Urinary bladder (tissue), 3 donors: ENCODE data around the genes TGFBR3, C1orf146 and GFI1.

DNA sequence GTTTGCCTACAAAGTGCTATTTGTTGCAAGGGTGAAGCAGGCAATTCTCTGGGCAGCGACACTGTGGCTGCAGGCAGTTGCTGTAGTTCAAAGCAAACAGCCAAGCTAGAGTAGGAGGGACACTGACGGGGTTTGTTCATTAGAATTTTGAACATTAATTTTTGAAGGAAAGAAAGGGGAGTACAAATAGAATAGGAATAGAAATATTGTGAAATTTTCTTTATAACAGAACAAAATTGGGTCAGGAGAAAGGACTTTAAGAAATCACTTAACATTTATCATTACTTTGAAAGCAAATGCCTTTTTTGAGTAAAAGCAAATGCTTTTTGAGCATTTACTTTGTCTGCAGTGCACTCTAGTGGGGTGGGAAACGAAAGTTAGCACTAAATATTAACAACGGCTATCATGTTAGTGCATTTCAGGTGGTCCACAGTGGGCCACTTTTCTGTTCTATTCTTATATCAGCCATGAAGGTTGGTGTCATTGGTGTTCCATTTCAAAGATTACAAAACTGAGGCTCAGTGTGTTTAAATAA, 13.2 kb downstream of the LRRC8D start:
- PRO-cap, result no peak
- RAMPAGE, long total RNA, result no peak

DNA sequence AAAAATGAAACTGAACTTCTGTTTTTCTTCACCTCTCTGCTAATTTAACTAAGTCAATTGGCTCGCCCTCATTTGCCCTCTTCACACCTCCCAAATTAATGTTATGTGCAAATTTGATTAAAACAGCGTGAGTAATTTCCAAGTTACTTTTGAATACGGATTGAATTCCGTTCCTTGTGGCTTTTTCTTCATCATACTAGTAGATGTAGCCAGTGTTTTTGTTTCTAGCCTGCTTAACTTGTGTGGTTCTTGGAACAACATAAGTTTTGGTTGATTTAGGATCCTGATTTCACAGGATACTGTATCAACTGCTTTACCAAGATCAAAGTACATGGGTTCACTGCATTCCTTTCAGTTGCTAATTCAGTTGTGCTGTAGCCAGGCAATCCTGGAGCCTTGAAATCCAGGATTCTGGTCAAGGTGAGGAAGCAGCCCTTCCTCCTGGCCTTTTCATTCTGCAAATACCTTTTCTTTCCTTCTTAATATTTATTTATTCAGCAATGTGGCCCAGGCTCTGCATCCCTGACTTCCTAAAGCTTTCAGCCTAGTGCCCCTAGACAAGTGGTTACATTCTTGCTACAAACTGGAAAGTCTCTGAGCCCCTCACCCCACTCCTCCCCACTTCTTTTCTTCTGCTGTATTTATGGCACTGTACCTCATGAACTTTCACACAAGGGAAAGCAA, 16.1 kb downstream of the LRRC8D start:
- PRO-cap, result no peak
- RAMPAGE, long total RNA, result no peak

- PRO-cap, result no peak
- RAMPAGE, long total RNA, result no peak
Measured at GRCh38 chr1:90031879-90032555, 37.1 kb downstream of the ZNF326 start.

- PRO-cap, result no peak
- RAMPAGE, long total RNA, result no peak
Measured at GRCh38 chr1:90219033-90219934, 224.4 kb downstream of the ZNF326 start.

DNA sequence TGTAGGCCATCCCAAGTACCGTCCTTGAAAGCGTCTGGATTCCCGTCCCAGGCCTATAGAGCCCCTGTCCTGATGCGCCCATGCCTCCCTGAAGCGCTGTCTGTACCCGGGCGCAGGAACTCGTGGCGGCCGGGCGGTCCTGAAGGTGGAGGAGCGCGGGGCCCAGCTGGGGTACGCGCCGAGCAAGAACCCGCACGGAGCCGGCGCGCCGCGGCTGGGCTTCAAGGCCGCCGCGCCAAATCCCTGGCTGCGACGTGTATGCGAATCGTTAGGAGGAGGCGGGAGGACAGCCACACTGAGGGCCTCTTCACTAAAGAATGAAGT, 10.7 kb downstream of the BARHL2 start:
- PRO-cap, result no peak
- RAMPAGE, long total RNA, result no peak

- PRO-cap, result no peak
- RAMPAGE, long total RNA, result no peak
Measured at GRCh38 chr1:90926810-90927278, 95.0 kb downstream of the ZNF644 start.

GRCh38 chr1:90966994-90967693, 54.7 kb downstream of the ZNF644 start:
- PRO-cap, result no peak
- RAMPAGE, long total RNA, result no peak

DNA sequence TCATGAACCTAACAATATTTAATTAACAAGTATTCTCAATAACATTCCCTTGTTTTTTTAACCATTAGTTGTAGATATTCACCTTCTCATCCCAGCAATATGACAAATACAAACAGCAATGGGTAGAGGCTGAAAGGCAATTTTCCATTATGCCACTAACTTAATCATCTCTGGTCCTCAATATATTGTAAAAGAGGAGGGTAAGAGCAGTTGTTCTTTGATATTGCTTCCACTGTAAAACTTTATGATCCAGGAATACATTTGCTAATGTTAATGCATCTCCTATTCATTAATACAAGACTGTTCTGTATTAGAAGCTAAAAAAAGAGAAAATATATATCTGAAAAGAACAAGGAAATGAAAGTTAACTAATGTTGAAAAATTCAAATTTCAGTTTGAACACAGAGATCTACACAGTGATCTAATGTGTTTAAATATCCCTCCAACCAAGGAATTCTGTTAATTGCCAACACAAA, 1.9 kb downstream of the ZNF644 start:
- PRO-cap, result no peak
- RAMPAGE, long total RNA, result no peak

DNA sequence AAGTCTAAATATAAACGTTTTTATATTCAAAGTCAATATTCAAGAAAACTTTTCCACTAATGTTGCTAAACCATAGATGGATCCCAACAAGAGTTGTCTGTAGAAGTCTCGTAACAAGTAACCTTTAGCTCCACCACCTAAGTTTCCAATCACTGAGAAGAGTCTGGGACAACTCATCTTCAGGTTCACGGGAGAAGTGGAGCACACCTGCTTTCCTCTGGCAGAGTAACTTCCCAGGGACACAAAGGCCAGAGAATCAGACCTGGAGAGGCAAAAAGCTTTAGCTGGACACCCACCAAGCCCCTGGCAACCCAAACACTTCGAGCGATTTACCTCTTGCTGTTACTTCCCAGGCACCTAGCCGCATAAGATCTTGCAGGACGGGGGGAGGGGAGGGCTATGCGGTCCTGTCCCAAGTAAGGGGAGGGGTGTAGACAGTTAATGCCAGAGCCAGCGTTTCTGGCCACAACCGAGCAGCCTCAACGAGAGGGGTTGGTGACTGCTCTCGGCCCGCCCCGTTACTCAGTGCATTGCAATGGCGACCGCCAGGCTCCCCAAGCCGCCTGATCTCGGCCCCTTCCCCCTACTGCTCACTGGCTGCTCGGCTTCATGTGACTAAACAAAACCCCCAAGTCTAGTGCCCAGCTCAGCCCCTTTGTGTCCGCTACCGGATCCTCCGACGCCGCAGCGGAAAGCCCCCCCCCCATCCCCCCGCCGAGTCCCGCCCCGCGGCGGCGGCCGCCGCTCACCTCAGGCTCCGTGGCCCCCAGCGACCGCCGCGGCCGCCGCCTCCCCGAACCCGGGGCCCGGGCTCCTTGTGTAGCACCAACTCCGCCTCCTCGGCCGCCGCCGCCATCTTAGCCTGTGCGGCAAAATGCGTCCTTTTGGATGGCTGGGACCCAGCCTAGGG, 640 bp downstream of the ZNF644 start:
- PRO-cap, result bidirectional peak, plus-strand start at position 717 of the sequence, minus-strand start at position 520 of the sequence
- RAMPAGE, long total RNA, result no peak

GRCh38 chr1:91129405-91129937, 107.6 kb upstream of the ZNF644 start:
- PRO-cap, result no peak
- RAMPAGE, long total RNA, result no peak

DNA sequence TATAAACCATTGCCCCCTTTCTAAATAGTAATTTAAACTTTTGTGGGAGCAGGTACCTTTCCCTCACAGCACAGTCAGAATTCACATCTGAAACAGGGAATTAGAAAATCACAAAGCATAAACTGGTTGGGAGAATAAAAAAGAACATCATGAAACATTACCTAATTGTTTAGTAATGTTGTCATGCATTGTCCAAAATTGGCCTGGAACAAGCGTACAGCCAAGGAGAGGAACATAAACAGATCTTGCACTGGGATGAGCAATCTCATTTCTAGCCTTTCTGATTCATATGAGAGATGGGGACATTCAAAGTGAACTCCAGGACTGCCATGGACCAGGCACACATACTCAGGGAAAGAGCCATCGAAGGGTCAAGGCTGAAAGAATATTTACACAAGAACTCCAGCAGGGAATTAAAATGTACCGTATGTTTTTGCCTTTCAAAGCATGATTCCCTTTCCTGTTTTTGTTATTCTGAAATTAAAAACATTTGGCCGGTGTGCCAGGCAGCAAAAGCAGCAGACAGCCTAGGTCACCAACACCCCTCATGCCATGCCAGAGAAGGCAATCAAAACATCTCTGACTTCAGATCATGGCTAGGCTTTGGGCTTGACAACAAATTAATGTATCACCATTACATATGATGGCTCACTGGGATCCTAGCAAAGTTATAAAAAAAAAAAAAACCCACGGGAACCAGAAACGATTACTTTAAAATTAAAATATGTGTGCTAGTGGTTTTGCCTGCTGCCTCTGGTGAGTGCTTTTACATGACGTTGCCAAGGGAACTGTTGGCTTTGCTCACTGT, 159.9 kb downstream of the TGFBR3 start:
- PRO-cap, result bidirectional peak, plus-strand start at position 283 of the sequence, minus-strand start at position 76 of the sequence
- RAMPAGE, long total RNA, result no peak

GRCh38 chr1:91844590-91845622, 41.0 kb downstream of the TGFBR3 start:
- PRO-cap, result bidirectional peak, plus-strand start at chr1:91845298, minus-strand start at chr1:91845201
- RAMPAGE, long total RNA, result no peak

- PRO-cap, result no peak
- RAMPAGE, long total RNA, result no peak
Measured at GRCh38 chr1:91846403-91847276, 39.3 kb downstream of the TGFBR3 start.

DNA sequence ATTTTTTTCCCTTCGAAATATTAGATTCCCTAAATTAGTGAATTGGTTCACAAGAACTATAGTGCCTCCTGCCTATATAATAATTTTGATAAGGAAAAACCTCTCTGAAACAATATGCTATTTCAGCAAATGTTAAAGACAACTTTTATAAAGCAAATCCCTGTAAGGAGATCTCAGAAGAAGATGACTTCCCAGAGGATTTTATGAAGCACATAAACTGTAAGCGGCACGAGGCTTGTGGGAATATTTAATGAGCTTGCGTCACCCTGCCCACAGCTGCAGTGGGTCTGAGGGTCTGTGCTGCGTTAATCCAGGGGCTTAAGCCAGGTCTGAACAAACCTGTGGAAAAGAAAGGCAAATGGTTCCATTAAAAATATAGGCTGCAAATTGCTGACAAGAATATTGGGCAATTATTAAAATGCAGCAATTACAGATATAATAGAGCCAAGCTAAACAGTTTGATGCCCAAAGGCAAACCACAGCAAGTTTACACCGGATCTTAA, 22.0 kb downstream of the TGFBR3 start:
- PRO-cap, result no peak
- RAMPAGE, long total RNA, result no peak

DNA sequence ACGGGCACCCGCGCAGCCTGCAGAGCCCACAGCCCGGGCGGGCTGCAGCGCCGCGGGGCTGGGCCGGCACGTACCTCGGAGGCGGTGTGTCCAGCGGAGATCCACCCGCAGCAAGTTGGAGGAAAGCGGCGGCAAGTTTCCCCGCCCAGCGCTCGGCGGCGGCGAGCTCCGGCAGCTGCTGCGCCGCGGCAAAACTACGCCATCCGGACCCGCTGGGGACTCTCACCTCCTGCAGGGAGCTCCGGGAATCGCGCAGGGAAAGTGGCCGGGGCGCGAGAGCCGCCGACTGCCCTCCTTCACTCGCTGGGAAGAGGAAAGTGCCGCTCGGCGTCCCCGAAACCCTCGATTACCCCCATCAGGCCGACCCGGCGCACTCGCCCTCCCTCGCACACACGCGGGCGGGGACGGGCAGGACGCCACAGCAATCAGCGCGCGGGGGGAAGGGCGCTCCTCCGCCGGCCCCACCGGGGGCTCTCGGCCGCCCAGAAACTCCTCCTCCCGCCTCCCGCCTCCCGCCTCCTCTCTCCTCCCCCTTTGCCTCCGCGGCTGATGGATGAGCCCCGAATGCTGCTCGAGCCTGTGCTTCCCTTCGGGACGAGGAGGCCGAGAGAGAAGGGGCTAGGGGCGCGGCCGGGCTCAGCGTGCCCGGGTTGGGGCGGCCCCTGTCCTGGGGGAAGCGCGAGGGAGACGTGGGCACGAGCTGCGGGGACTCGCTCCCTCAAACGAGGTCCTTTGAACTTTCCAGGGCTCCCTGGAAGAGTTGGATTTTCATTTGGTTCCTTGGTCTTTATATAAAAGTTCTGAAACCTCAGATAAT, at the start of gene TGFBR3:
Gene TGFBR3 (minus strand): TSS at position 348 of the 817 bp plus-strand sequence.
- PRO-cap, result bidirectional peak, plus-strand start at position 549 of the sequence, minus-strand start at position 348 of the sequence
- RAMPAGE, long total RNA, result no peak

GRCh38 chr1:92217658-92218041, at the start of gene C1orf146:
Gene C1orf146 (plus strand): TSS chr1:92217915.
- PRO-cap, result no peak
- RAMPAGE, long total RNA, result no peak

GRCh38 chr1:92486426-92487363, at the start of gene GFI1:
Gene GFI1 (minus strand): TSS chr1:92486925.
- PRO-cap, result no peak
- RAMPAGE, long total RNA, result no peak

DNA sequence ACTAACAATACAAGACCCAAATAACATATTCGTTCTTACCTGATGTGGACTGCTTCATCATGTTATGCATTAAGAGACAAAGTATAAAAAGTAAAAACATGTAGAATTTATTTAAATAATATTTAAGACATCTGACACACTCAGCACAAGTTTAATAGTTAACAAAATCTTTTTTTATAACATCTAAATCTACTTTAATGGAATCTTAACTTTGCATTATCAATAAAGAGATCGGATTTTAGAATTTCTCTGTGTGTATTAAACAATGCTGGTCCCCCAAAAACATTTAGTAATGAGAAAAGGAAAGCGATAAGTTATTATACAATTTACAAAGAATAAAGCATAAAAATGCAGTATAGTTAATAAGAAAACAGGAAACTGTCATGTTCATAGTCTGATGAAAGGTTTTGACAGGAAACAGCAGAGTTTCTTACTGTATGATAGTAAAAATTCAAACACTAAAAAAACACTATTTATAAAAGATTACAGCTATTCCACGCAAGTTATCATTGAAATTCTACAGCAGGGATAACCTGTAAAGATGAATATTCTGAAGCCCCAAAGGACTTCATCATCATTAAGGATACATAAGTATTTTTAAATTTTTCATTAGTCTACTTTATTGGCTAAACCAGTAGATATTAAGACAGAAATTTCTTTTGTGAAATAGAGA, 49.4 kb upstream of the GFI1 start:
- PRO-cap, result no peak
- RAMPAGE, long total RNA, result no peak

- PRO-cap, result no peak
- RAMPAGE, long total RNA, result no peak
Measured at GRCh38 chr1:93360682-93361630, 15.2 kb downstream of the DR1 start.

- PRO-cap, result unidirectional peak, minus-strand start at chr1:93449317
- RAMPAGE, long total RNA, result no peak
Measured at GRCh38 chr1:93449002-93449865, 1.3 kb downstream of the FNBP1L start.